ENCODE measurements around a stretch of chr3.

- RAMPAGE, long total RNA = no peak
- RRBS = 18% methylated on average over 36 of the region's 76 CpGs
PRO-cap:
- standard = no peak
- CoPRO, capped RNA only, 2 experiments = no peak in any of the 2 experiments
- CoPRO, capped and uncapped RNA, 2 experiments = no peak in any of the 2 experiments
- CoPRO, uncapped RNA only, 2 experiments = no peak in any of the 2 experiments
CAGE:
- cytosol, long polyA plus RNA = no peak
- long polyA plus RNA = no peak
- nucleolus, long total RNA = no peak
- nucleus, long polyA plus RNA = no peak
Measured at GRCh38 chr3:126389060-126390156, 5.3 kb upstream of the CFAP100 start.

- RAMPAGE, long total RNA = no peak
- RRBS = 10% methylated on average over 3 of the region's 9 CpGs
PRO-cap:
- standard = no peak
- CoPRO, capped RNA only, 2 experiments = no peak in any of the 2 experiments
- CoPRO, capped and uncapped RNA, 2 experiments = no peak in any of the 2 experiments
- CoPRO, uncapped RNA only, 2 experiments = no peak in any of the 2 experiments
CAGE:
- cytosol, long polyA plus RNA = no peak
- long polyA plus RNA = no peak
- nucleolus, long total RNA = no peak
- nucleus, long polyA plus RNA = no peak
Measured at GRCh38 chr3:126540976-126541237, 17.0 kb downstream of the CHST13 start.

GRCh38 chr3:126730936-126731479, 27.0 kb downstream of the CHCHD6 start:
- RAMPAGE, long total RNA = no peak
- RRBS = no CpG with 5 or more reads among the region's 4 CpGs
PRO-cap:
- standard = no peak
- CoPRO, capped RNA only, 2 experiments = no peak in any of the 2 experiments
- CoPRO, capped and uncapped RNA, 2 experiments = no peak in any of the 2 experiments
- CoPRO, uncapped RNA only, 2 experiments = no peak in any of the 2 experiments
CAGE:
- cytosol, long polyA plus RNA = no peak
- long polyA plus RNA = no peak
- nucleolus, long total RNA = no peak
- nucleus, long polyA plus RNA = no peak

- RAMPAGE, long total RNA = no peak
- RRBS = no CpG with 5 or more reads among the region's 13 CpGs
PRO-cap:
- standard = no peak
- CoPRO, capped RNA only, 2 experiments = no peak in any of the 2 experiments
- CoPRO, capped and uncapped RNA, 2 experiments = no peak in any of the 2 experiments
- CoPRO, uncapped RNA only, 2 experiments = no peak in any of the 2 experiments
CAGE:
- cytosol, long polyA plus RNA = no peak
- long polyA plus RNA = no peak
- nucleolus, long total RNA = no peak
- nucleus, long polyA plus RNA = no peak
Measured at GRCh38 chr3:126753099-126753769, 49.2 kb downstream of the CHCHD6 start.

- RAMPAGE, long total RNA = no peak
- RRBS = no CpG with 5 or more reads among the region's 4 CpGs
PRO-cap:
- standard = no peak
- CoPRO, capped RNA only, 2 experiments = no peak in any of the 2 experiments
- CoPRO, capped and uncapped RNA, 2 experiments = no peak in any of the 2 experiments
- CoPRO, uncapped RNA only, 2 experiments = no peak in any of the 2 experiments
CAGE:
- cytosol, long polyA plus RNA = no peak
- long polyA plus RNA = no peak
- nucleolus, long total RNA = no peak
- nucleus, long polyA plus RNA = no peak
Measured at GRCh38 chr3:126961596-126961961, 21.3 kb upstream of the PLXNA1 start.

GRCh38 chr3:126983252-126983691, 357 bp downstream of the PLXNA1 start:
- RAMPAGE, long total RNA = no peak
- RRBS = 2% methylated on average over 33 of the region's 81 CpGs
PRO-cap:
- standard = no peak
- CoPRO, capped RNA only, 2 experiments = no peak in any of the 2 experiments
- CoPRO, capped and uncapped RNA, 2 experiments = no peak in any of the 2 experiments
- CoPRO, uncapped RNA only, 2 experiments = no peak in any of the 2 experiments
CAGE:
- cytosol, long polyA plus RNA = no peak
- long polyA plus RNA = no peak
- nucleolus, long total RNA = no peak
- nucleus, long polyA plus RNA = no peak

- RAMPAGE, long total RNA = no peak
- RRBS = no CpG with 5 or more reads among the region's 5 CpGs
PRO-cap:
- standard = no peak
- CoPRO, capped RNA only, 2 experiments = no peak in any of the 2 experiments
- CoPRO, capped and uncapped RNA, 2 experiments = no peak in any of the 2 experiments
- CoPRO, uncapped RNA only, 2 experiments = no peak in any of the 2 experiments
CAGE:
- cytosol, long polyA plus RNA = no peak
- long polyA plus RNA = no peak
- nucleolus, long total RNA = no peak
- nucleus, long polyA plus RNA = no peak
Measured at GRCh38 chr3:127525390-127525595, 65.2 kb downstream of the TPRA1 start.

GRCh38 chr3:127526641-127527179, 63.8 kb downstream of the TPRA1 start:
- RAMPAGE, long total RNA = no peak
- RRBS = no CpG with 5 or more reads among the region's 10 CpGs
PRO-cap:
- standard = no peak
- CoPRO, capped RNA only, 2 experiments = no peak in any of the 2 experiments
- CoPRO, capped and uncapped RNA, 2 experiments = no peak in any of the 2 experiments
- CoPRO, uncapped RNA only, 2 experiments = no peak in any of the 2 experiments
CAGE:
- cytosol, long polyA plus RNA = no peak
- long polyA plus RNA = no peak
- nucleolus, long total RNA = no peak
- nucleus, long polyA plus RNA = no peak

GRCh38 chr3:127674124-127675028, 1.6 kb downstream of the ABTB1 start:
- RAMPAGE, long total RNA = no peak
- RRBS = no CpG with 5 or more reads among the region's 22 CpGs
PRO-cap:
- standard = no peak
- CoPRO, capped RNA only, 2 experiments = no peak in any of the 2 experiments
- CoPRO, capped and uncapped RNA, 2 experiments = no peak in any of the 2 experiments
- CoPRO, uncapped RNA only, 2 experiments = no peak in any of the 2 experiments
CAGE:
- cytosol, long polyA plus RNA = no peak
- long polyA plus RNA = no peak
- nucleolus, long total RNA = no peak
- nucleus, long polyA plus RNA = no peak

DNA sequence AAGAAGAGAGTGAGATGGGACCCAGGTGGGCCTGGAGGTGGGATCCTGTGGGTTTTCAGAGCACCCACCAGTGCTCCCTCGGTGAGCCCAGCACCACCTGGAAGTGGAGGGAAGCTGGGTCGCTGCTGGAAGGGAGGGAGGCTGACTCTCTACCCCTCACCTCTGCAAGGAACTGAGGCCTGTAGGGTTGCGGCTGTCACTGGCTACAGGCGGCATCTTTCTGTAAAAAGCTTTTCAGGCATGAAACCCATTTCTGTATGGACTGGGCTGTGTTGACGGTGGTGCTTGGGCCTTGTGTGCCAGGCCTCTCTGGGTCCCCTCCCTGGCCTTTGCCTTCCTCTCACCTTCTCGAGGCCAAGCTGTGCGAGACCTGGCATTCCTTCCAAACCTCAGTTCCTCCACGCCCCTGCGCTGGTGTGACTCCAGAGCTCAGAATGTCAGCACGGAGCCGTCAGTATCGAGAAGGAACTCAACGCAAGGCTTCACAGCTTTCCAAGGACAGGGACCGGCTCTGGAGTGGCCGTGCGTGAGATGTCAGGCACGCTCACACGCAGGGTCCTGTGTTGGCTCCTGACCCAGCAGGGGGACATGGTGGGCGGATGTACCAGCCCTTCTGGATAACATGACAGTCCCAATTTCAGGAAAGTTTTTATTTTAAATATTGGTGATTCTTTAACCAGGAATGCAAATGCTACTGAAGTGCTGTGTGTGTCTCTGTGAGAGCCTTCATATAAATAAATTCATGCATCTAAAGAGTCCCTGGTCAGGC, 16.7 kb downstream of the ABTB1 start:
- RAMPAGE, long total RNA = no peak
- RRBS = no CpG with 5 or more reads among the region's 19 CpGs
PRO-cap:
- standard = no peak
- CoPRO, capped RNA only, 2 experiments = no peak in any of the 2 experiments
- CoPRO, capped and uncapped RNA, 2 experiments = no peak in any of the 2 experiments
- CoPRO, uncapped RNA only, 2 experiments = no peak in any of the 2 experiments
CAGE:
- cytosol, long polyA plus RNA = no peak
- long polyA plus RNA = no peak
- nucleolus, long total RNA = no peak
- nucleus, long polyA plus RNA = no peak

DNA sequence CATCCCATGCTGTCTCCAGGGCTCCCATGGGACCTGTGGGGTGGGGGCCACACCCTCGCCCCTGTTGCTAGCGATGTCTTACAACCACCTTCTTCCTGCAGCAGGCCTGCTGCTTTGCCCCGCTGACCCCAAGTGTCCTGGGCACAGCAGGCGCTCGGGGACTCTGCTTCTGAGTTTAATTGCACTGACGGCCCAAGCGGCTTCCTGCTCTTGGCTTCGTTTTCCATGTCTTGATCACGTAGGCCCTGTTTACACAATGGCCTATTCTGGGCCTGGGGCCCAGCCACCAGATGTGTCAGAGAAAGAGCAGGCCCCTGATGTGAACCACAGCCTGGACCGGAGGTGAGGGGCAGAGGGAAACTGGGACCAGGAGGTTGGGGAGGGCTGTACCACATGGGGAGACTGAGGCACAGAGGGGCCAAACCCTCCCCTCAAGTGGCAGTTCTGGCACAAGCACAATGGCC, 25.1 kb downstream of the ABTB1 start:
- RAMPAGE, long total RNA = no peak
- RRBS = no CpG with 5 or more reads among the region's 10 CpGs
PRO-cap:
- standard = no peak
- CoPRO, capped RNA only, 2 experiments = no peak in any of the 2 experiments
- CoPRO, capped and uncapped RNA, 2 experiments = no peak in any of the 2 experiments
- CoPRO, uncapped RNA only, 2 experiments = no peak in any of the 2 experiments
CAGE:
- cytosol, long polyA plus RNA = no peak
- long polyA plus RNA = no peak
- nucleolus, long total RNA = no peak
- nucleus, long polyA plus RNA = no peak

DNA sequence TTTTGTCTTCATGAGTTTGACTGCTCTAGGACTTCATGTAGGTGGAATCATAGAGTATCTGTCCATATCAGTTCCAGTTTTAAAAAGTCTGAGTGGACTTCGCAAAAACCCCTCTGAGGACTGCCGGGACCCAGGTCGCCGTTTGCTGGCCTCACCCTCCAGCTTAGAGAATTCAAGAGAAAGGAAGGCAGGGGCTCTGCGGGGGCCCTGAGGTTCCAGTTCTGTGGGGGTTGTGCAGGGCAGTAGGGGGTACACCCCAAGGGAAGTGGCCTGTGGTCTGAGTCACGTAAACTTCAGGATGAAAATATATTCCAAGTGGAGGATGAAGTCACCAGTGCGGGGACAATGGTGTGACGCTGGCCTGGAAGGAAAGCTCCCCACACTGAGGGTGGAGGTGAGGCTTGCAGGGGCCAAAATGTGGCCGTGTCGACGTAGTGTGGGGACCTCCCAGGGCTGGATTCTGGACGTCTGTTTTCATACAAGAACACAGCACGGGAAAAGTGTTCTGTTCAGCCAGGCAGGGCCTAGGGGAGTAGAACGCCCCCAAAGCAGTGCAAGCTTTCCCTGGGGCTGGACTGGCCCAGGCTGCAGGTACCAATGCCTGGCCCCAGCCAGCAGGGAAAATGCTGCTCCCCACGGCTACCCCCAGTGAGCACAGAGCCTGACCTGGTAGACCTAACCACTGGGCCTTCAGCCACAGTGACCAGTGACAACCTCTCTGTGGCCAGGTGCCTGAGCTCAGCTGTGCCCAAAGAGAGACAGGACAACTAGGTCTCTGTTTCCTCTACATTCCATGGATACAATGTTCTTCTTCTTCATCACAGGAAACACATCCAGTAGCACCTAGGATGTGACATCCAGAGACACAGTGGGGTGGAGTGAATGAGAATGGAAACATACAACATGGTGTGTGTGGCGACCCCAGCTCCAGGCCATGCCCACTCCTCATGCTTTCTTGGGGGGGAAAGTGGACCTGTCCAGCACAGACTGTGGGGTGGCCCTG, 67.9 kb downstream of the ABTB1 start:
- RAMPAGE, long total RNA = no peak
- RRBS = no CpG with 5 or more reads among the region's 16 CpGs
PRO-cap:
- standard = no peak
- CoPRO, capped RNA only, 2 experiments = no peak in any of the 2 experiments
- CoPRO, capped and uncapped RNA, 2 experiments = no peak in any of the 2 experiments
- CoPRO, uncapped RNA only, 2 experiments = no peak in any of the 2 experiments
CAGE:
- cytosol, long polyA plus RNA = no peak
- long polyA plus RNA = no peak
- nucleolus, long total RNA = no peak
- nucleus, long polyA plus RNA = no peak

GRCh38 chr3:127751130-127751820, 71.0 kb downstream of the MGLL start:
- RAMPAGE, long total RNA = no peak
- RRBS = no CpG with 5 or more reads among the region's 9 CpGs
PRO-cap:
- standard = no peak
- CoPRO, capped RNA only, 2 experiments = no peak in any of the 2 experiments
- CoPRO, capped and uncapped RNA, 2 experiments = no peak in any of the 2 experiments
- CoPRO, uncapped RNA only, 2 experiments = no peak in any of the 2 experiments
CAGE:
- cytosol, long polyA plus RNA = no peak
- long polyA plus RNA = no peak
- nucleolus, long total RNA = no peak
- nucleus, long polyA plus RNA = no peak

- RAMPAGE, long total RNA = no peak
- RRBS = 10% methylated on average over 2 of the region's 22 CpGs
PRO-cap:
- standard = no peak
- CoPRO, capped RNA only, 2 experiments = no peak in any of the 2 experiments
- CoPRO, capped and uncapped RNA, 2 experiments = no peak in any of the 2 experiments
- CoPRO, uncapped RNA only, 2 experiments = no peak in any of the 2 experiments
CAGE:
- cytosol, long polyA plus RNA = no peak
- long polyA plus RNA = no peak
- nucleolus, long total RNA = no peak
- nucleus, long polyA plus RNA = no peak
Measured at GRCh38 chr3:127775425-127776540, 46.5 kb downstream of the MGLL start.

- RAMPAGE, long total RNA = no peak
- RRBS = no CpG with 5 or more reads among the region's 5 CpGs
PRO-cap:
- standard = no peak
- CoPRO, capped RNA only, 2 experiments = no peak in any of the 2 experiments
- CoPRO, capped and uncapped RNA, 2 experiments = no peak in any of the 2 experiments
- CoPRO, uncapped RNA only, 2 experiments = no peak in any of the 2 experiments
CAGE:
- cytosol, long polyA plus RNA = no peak
- long polyA plus RNA = no peak
- nucleolus, long total RNA = no peak
- nucleus, long polyA plus RNA = no peak
Measured at GRCh38 chr3:127778327-127778793, 44.0 kb downstream of the MGLL start.

GRCh38 chr3:127786797-127788074, 35.1 kb downstream of the MGLL start:
- RAMPAGE, long total RNA = no peak
- RRBS = no CpG with 5 or more reads among the region's 32 CpGs
PRO-cap:
- standard = no peak
- CoPRO, capped RNA only, 2 experiments = no peak in any of the 2 experiments
- CoPRO, capped and uncapped RNA, 2 experiments = no peak in any of the 2 experiments
- CoPRO, uncapped RNA only, 2 experiments = no peak in any of the 2 experiments
CAGE:
- cytosol, long polyA plus RNA = no peak
- long polyA plus RNA = no peak
- nucleolus, long total RNA = no peak
- nucleus, long polyA plus RNA = no peak

GRCh38 chr3:127799355-127799710, 23.0 kb downstream of the MGLL start:
- RAMPAGE, long total RNA = no peak
- RRBS = 10% methylated on average over 1 of the region's 3 CpGs
PRO-cap:
- standard = no peak
- CoPRO, capped RNA only, 2 experiments = no peak in any of the 2 experiments
- CoPRO, capped and uncapped RNA, 2 experiments = no peak in any of the 2 experiments
- CoPRO, uncapped RNA only, 2 experiments = no peak in any of the 2 experiments
CAGE:
- cytosol, long polyA plus RNA = no peak
- long polyA plus RNA = no peak
- nucleolus, long total RNA = no peak
- nucleus, long polyA plus RNA = no peak

DNA sequence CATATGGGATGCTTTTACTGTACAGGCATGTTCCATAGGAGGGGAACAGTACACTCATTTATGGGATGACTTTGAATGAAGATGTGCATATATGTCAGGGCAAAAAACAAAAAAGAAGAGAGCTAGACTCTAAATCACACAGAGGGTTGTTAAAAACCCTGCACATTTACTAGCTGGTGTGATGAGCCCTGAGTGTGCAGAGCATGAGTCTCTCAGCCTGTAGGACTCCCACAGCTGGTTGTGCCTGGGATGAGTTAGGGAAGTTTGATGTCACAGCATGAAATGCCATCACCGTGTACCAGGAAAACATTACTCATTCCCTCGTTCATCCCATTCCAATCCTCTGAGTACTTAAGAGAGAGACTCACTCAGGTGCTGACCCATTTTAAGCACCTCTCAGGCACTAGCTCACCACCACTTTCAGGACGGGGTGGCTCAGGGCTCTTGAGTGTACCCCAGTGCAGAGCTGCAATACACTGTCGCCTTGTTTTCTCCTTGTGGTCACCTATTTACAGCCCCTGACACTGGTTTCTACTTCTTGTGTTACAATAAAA, 18.8 kb downstream of the MGLL start:
- RAMPAGE, long total RNA = no peak
- RRBS = no CpG with 5 or more reads among the region's 4 CpGs
PRO-cap:
- standard = no peak
- CoPRO, capped RNA only, 2 experiments = no peak in any of the 2 experiments
- CoPRO, capped and uncapped RNA, 2 experiments = no peak in any of the 2 experiments
- CoPRO, uncapped RNA only, 2 experiments = no peak in any of the 2 experiments
CAGE:
- cytosol, long polyA plus RNA = no peak
- long polyA plus RNA = no peak
- nucleolus, long total RNA = no peak
- nucleus, long polyA plus RNA = no peak

All from K562 (cell line).